Panc1 (cell line): ENCODE measurements around a stretch of chr3.

GRCh38 chr3:172709792-172710593, 874 bp downstream of the NCEH1 start:
- RRBS, 2 experiments: 9% methylated on average over 6 of the region's 14 CpGs; no CpG with 5 or more reads in 1 of the 2 experiments

- RRBS, 2 experiments: no CpG with 5 or more reads among the region's 6 CpGs
Observed at GRCh38 chr3:172938629-172939215, 188.2 kb downstream of the ECT2 start.

DNA sequence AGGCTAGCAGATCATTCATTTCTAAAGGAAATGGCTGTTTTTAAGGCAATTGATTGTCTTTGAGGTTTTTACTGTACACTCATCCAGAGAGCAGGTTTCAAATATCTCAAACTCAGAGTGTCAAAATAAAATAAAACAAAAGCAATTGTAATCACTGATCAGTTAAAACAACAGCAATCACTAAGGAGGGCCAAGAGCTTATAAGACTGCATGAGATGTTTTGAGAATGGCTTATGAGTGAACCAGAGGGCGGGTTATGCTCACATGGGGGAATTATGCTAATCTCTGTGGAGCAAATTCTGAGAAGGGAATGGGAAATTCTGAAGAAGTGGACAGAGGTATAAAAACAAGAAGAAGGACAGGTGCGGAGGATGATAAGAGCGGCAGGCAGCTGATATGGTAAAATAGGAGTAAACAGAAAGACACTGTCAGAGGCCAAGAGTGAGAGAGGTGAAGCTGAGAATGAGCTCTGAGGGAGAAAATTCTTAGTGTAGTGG, 134.0 kb downstream of the SPATA16 start:
- RRBS, 2 experiments: no CpG with 5 or more reads among the region's 3 CpGs

DNA sequence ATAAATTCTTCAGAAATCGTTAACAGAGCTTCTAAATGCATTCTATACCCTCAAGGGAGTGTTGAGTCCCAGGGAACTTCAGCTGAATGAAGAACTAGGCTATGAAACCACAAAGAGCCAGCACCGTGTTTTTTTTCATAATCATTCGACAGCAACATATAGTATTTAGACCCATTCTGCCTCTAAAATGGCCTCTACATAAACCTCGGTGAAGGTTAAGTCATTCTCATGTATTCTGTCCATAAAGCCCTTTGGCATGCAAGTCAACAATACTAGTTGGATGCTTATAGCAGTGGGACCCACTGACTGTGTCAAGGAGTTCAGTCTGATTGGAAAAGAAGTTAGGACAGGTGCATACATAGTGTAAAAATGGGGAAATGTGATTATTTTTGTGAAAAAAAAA, 225.4 kb downstream of the NLGN1 start:
- RRBS, 2 experiments: no CpG with 5 or more reads among the region's 4 CpGs

- RRBS, 2 experiments: no CpG with 5 or more reads among the region's 23 CpGs
Observed at GRCh38 chr3:174264948-174265524, 594.1 kb upstream of the NAALADL2 start.

GRCh38 chr3:176321914-176322336, 875.4 kb downstream of the TBL1XR1 start:
- RRBS, 2 experiments: no CpG with 5 or more reads among the region's 7 CpGs

GRCh38 chr3:176950721-176951055, 246.6 kb downstream of the TBL1XR1 start:
- RRBS, 2 experiments: no CpG with 5 or more reads among the region's 2 CpGs

DNA sequence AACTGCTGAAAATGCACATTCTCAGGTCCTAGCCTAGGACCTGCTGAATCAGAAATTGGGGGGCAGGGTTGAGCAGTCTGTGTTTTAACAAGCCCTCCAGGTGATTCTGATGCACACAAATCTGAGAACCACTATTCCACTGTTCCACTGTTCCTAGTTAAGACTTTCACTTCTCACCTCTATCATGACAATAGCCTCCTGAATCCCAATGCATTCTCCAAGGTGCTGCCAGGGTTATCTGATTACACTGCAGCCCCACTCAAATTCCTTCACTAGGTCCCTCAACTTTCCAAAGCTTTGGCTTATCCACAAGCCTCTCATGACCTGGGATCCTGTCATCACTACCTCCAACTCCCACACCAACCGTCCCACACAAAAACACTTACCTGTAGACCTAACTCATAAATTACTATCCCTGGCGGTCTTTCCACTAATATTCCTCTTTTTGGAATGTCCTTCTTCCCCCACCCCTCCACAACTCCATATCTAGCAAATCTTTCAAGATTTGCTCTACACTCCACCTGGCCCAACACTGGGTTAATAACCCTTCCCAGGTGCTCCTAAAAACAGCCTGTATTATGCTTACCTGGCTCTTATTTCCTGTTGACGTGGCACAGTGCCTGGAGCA, 27.2 kb downstream of the TBL1XR1 start:
- RRBS, 2 experiments: no CpG with 5 or more reads among the region's 3 CpGs

DNA sequence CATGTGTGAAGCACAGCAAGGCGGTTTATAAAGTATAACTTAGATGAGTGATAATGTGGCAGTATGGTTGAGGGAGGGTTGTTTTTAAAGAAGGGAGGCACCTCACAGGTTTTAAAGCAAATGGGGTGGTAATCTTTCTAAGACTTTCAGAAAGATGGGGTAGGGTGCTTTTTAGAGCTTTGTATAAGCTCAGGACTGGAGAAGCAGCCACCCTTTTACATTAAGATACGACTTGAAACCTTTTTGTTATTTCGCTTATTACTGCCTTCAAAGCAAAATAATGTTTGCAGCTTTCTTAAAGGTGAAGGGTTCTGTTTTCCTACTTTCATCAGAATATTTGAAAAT, 1.1 kb upstream of the TBL1XR1 start:
- RRBS, 2 experiments: no CpG with 5 or more reads among the region's 3 CpGs

DNA sequence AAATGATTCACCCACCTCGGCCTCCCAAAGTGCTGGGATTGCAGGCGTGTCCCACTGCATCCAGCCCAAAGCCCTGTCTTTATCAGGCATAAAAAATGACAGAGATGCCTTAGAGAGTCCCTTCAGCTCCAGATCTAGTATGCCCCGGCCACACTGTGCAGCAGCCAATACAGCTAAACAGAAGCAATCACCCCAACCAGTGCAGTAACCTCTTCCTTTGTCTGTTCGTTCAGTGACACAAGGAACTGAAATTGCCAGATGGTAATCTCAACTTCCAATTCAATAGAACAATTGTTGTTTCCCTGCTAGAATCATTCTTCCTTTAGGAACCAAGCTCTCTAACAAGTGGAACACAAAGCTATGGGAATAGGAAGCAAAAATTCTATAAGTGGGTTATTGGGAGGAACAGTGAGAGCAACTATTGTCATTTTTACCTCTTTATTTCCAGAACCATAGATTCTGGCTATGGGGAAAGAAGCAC, 128.0 kb upstream of the TBL1XR1 start:
- RRBS, 2 experiments: no CpG with 5 or more reads among the region's 4 CpGs

DNA sequence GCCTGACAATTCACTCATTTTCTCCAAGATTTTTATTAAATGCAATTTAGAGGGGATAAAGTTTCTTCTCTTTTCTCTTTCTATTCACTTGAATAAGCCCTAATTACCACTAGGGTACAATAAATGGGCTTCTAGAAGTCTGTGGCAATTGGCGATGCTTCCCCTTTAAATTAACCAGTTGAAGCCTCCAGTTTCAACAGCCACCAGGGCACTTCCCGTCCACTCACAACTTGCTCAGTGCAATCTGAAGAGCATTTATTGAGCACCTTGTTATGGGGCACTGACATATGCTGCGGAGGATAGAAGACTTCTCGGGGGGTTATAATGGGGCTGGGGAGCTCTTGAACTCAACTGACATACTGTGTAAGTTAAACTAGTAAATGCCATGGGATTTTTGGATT, 160.6 kb upstream of the TBL1XR1 start:
- RRBS, 2 experiments: no CpG with 5 or more reads among the region's 4 CpGs

DNA sequence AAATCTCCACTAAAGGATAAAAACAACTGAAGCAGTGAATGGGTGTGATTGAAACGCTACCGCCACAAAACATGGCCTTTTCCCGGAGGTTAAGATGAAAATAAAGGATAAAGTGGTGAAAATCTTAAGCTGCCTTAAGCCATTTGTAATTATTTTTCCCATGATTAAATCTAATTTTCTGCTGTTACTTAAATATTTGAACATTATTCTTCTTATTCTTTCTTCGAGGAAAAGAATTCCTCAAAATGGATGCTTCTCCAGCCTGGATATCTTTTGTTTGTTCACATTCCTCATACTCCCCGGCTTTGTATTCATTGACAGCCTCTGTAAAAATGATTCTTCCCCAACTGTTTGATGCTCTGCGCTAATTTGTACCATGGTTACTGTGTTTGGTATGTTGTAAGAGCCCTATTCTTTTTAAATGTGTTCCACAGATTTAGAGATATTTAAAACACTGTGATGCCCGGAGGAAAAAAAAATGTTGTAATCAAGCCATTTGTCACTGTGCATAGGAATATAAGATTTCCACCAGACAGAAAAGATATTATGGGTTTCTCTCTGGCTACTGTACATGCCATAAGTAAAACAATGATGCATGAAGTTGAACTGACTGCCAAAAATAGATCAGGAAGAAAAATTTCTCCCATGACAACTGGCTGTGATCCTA, 254.5 kb upstream of the TBL1XR1 start:
- RRBS, 2 experiments: no CpG with 5 or more reads among the region's 7 CpGs

DNA sequence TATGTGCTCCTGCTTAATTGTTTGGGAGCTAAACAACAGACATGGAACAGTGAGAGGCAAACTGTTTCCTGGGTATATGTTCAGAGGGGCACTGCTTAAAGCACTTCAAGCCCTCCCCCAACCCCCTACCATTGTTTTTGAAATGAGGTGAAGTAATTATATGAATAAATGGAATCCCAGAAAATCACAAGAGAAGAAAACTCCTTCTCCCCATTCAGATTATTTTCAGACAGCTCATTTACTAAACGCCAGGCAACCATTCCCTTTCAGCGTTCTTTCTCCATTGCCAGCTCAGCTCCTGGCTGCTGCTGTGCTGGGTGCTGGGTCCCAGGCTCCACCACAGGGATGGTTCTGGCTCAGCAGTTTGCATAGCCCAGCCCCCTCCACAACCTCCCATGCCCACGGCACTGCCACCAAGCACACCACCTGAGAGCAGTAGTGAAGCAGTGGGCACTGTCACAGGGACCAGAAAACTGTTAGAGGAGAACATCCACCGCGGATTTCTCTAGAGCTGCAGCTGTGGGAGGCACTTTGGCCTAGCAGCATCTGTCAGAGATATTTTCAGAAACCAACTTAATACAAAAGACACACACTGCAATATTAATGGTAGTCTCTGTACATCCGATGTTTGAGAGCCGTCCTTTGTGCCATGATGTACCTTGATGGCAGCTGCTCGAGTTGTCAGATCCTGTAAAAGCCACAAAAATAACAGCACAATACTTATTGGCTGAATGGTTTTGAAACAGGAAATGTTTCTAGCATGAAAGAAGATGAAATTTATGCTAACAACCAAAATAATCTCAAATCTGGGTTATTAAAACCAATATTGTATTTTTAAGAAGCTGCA, 445.2 kb upstream of the TBL1XR1 start:
- RRBS, 2 experiments: no CpG with 5 or more reads among the region's 8 CpGs

DNA sequence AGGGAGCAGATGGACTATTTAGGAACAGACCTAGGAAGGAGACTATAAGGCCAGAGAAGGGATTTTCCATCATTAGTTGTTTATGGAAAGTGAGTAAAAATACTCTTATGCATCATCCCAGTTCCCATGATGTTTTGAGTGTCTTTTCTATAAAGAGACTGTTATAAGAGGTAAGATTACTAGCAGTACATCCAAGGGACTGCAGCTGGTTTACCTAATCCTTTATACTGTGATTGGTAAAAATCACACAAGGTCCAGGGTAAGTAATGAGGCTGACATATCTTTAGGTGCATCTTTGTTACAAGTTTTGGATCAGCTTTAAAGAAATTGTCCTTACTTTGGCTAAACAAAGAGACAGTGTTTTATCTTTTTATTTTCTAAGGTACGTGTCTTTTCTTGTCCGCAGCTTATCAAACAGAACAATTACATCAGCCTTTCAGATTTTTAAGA, 477.9 kb upstream of the KCNMB2 start:
- RRBS, 2 experiments: no CpG with 5 or more reads among the region's 2 CpGs

DNA sequence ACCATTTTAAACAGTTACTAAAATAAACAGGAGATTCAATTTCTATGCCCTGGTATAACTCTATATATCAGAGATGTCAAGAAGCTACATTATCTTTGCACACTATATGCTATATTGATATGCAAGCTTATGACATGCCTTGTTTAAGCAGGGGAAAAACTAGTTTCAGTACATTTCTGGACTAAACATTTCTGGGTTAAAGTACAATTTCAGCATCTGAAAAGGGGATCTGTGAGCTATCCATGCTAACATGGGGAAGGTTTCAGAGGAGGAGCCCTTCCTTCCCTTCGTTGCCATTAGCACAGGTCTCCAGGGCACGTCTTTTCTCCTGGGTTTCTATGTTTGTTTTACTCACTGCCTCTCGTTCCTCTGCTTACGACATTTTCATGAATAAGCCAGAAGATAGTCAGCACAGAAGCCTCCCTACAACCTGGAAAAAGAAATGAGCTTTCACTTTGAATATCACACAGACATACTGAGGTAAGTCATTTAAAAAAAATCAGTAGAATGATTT, 117.3 kb upstream of the KCNMB2 start:
- RRBS, 2 experiments: no CpG with 5 or more reads among the region's 4 CpGs

- RRBS, 2 experiments: no CpG with 5 or more reads among the region's 3 CpGs
Observed at GRCh38 chr3:178618197-178618610, 82.0 kb downstream of the KCNMB2 start.

DNA sequence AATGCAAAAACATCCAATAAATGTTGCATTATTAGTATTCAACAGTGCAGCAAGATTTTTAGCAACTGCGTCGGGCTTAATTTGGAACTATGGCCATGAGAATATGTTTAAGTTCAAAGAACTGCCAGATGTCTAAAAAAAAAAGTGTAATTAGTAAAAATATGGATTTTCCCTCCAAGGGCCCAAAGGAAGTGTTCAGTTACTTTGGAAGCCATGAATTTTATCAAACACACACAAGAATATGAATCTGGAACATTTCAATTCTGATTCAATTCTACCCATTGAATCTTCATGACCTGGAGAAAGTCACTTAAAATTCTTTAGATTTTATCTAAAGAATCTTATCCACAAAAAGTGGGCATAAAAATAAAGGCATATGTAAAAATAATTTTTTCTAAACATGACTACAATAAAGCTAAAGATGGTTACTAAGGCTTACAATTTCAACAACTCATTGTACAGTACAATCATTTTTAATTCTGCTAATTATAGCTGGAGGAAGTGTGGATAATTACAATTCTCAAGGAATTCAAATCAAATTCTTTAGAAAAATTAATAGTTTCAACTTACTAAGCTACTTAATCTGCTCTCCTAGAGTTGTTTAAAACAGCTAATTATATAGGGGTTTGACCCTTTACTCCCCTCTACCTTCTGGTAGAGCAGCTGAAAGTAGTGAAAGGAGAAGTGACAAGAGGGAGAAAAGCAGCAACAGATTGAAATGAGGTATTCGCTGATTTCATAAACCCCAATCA, 53.1 kb downstream of the ZMAT3 start:
- RRBS, 2 experiments: no CpG with 5 or more reads among the region's 3 CpGs

DNA sequence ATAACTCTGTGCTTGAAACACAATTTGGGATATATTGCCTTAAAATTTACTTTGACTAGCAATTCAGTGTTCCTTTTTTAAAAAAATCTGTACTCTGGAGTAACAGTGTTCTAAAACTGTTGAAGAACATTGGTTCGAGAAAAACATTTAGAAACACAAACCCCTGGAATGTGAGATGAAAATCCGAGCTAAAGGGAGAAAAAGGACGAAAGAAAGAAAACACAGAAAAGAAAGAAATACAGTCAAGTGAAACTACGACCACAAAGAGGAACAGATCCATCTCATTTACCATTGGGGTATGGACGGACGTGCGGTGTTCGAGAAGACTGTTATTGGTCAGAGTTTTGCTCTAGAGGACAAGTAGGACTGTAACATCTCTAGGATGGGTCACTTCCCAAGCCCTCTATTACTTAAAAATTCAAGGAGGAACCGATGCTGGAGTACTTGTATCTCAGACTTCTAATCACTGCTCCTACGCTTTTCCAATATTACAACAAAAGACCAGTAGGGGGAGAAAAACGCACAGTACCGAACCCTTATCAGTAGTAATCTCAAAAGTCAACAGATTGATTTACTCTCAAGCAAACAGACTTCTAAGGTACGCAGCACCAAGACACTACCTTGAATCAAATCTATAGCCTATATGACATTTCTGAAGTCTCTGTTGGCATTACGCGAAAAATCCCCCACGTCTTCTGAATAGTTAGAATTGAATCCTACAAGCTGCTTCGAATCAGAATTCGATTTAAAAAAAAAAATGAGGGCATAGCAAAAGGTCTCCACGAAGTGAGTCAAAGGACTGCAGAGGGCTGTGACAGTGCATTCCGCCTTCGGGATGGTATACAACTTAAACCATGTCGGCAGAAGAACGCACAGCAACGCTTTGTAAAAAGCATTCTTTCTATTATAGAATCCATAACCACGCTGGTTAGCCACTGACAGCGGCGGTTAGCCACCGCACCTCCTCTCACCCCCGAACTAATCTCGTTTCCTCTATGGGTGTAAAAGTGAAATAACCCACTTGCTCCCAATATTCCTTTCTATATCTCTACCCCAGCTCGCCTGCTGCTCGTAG, 1.0 kb upstream of the PIK3CA start:
- RRBS, 2 experiments: no CpG with 5 or more reads among the region's 32 CpGs

- RRBS, 2 experiments: no CpG with 5 or more reads among the region's 1 CpG
Observed at GRCh38 chr3:179179945-179180784, 32.0 kb downstream of the PIK3CA start.

- RRBS, 2 experiments: no CpG with 5 or more reads among the region's 1 CpG
Observed at GRCh38 chr3:179316207-179316576, 6.6 kb upstream of the ZNF639 start.